Glomerular endothelial cell (primary cell): ENCODE results near the gene ZSCAN20.

GRCh38 chr1:33055364-33055563, 18.6 kb upstream of the AK2 start:
- RAMPAGE, long total RNA, result no peak

DNA sequence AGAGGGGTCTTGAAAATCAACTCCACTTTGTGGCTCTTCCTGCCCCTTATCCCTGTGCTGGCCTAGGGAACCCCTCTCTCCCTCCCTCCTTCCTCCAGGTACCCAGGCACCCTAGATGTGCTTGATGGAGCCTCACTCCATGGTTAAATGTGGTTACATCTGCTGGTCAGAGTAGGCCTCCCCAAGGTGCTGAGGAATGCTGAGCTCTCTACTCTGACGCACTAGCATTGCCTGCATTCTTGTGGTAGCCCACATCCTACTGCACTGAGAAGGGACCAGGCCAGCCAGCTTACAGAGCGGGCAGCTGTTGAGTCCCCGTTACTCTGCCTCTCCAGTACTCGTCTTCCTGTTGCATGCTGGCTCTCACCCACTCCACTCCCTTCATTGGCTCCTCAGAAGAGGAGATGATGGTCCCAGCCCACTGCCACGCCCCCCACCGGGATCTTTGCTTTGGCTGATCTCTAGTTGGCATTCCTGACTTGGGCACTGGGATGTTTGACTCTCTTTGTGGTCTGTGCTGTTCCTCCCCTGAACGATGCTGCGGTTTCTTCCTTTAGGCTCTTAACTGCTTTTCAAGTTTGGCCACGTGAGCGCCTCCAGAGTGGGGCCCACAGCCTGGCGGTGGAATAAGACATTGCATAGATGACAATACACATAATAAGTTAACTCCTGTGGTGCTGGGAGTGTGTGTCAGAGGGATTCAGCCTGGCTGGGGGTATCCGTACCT, 18.4 kb downstream of the AZIN2 start:
- RAMPAGE, long total RNA, result no peak

DNA sequence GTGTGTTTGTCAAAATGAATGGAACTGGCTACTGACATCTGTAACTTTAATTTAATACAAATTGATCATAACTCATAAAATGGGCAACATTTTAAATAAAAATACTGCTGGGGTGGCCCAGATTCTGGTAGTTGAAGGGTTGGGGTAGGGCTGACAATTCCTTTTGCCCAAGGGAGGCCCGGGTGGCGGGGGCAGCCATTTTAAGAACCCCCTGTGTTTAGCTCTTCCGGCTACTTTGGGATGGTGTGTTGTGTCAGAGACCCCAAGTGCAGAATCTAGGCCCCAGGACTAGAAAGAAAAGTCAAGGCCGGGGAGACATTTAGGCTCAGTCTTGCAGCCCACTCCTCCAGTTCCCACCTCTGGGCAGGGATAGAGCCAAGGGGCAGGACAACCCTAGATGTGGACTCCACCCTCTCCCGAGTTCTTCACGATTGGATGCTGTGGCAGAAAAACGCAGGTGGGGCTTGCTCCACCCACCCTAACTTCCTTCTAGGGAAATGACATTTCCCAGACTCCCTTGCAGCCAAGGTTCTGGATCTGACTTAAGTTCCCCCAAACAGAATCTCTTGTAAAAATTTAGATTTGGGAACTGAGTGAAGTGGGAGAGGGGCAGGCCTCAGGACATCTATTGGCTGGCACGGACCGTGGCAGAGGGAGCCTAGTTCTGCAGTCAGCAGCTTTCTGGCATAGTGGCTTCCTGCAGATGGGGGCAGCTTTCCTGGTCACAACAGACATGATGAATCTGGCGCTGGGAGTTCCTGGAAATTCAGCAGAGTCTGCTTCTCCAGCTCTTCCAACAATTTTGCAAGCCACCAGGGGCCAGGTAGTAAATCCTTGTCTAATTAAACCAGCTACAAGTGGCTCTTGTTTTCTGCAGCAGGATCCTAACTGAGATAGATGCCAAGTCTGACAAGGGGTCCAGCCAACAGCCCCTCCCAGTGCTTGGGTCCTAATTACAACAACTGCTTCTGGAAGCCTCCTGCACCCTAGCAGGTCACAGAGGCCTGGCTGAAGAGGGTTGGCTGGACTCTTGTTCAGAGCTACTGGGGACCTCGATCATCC, 36.1 kb downstream of the TRIM62 start:
- RAMPAGE, long total RNA, result no peak

GRCh38 chr1:33167424-33167761, 14.4 kb downstream of the TRIM62 start:
- RAMPAGE, long total RNA, result no peak

DNA sequence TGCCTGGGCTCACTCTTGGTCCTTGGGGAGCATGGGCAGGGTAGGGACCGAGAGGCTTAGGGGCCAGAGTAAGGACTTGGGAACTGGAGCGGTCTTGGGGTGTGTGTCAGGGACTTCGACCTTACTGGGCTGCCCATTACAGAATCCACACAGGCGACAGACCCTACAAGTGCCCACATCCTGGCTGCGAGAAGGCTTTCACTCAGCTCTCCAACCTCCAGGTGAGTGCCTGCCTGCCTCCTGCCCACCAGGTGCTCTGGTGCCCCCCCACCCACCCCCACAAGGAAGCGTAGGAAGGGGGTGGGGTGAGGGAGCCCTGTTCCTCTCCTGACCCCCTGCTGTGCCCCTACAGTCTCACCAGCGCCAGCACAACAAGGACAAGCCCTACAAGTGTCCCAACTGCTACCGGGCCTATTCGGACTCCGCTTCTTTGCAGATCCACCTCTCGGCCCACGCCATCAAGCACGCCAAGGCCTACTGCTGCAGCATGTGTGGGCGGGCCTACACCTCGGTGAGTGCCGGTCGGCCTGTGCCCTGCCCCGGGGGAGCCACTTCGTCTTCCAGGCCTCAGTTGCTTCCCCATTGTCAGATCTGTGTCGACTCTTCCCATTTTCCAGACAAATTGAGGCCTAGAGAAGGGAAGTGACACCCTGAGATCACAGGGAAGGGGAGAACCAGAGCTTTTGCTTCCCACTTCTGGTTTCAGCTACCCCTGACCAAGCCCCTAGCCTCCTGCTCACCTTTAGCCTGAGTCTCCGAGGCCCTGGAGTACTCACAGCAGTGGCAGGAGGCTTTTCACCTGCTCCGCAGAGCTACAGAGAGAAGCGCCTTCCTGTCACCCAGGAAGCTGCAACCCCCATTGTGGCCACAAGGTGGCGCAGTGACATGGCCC, 25.9 kb downstream of the A3GALT2 start:
- RAMPAGE, long total RNA, result no peak

DNA sequence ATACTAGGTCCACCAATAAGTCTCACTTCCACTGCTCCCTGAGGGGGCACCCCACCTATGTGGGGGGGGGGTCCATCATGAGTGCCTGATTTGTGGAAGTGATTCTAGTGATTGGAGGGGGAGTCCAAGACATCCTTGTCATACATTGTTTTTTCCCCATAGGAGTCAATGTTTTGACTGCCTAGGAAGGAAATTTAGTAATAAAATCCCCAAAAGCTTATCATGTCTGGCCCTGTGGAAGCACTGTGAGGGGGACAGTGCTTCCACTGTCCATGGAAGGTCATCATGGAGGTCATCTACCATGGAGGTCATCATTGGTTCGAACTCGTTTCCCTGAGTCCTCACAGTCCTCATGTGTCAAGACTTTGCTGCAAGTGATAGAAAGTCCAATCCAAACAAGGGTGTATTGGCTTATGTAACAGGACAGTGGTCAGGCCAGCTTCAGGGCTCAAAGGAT, 19.9 kb downstream of the A3GALT2 start:
- RAMPAGE, long total RNA, result no peak

- RAMPAGE, long total RNA, result no peak
Observed at GRCh38 chr1:33306419-33307027, 14.4 kb downstream of the A3GALT2 start.

DNA sequence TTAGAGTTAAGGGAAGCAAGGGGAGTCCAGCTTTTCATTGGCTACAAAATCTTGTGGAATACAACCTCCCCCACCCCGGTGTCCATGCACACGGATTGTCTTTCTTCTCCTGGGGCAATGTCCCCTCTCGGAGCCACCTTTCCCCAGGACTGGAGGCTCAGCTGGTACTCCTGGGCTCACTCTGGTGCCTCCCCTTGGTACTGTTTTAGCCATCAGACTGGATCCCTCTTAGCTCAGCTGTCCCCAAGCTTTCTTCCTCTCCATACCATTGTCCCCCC, 165 bp downstream of the A3GALT2 start:
- RAMPAGE, long total RNA, result no peak

GRCh38 chr1:33330941-33331575, 10.2 kb upstream of the A3GALT2 start:
- RAMPAGE, long total RNA, result no peak

- RAMPAGE, long total RNA, result no peak
Observed at GRCh38 chr1:33347606-33348173, 26.8 kb upstream of the A3GALT2 start.

GRCh38 chr1:33365317-33366156, 44.6 kb upstream of the A3GALT2 start:
- RAMPAGE, long total RNA, result no peak

DNA sequence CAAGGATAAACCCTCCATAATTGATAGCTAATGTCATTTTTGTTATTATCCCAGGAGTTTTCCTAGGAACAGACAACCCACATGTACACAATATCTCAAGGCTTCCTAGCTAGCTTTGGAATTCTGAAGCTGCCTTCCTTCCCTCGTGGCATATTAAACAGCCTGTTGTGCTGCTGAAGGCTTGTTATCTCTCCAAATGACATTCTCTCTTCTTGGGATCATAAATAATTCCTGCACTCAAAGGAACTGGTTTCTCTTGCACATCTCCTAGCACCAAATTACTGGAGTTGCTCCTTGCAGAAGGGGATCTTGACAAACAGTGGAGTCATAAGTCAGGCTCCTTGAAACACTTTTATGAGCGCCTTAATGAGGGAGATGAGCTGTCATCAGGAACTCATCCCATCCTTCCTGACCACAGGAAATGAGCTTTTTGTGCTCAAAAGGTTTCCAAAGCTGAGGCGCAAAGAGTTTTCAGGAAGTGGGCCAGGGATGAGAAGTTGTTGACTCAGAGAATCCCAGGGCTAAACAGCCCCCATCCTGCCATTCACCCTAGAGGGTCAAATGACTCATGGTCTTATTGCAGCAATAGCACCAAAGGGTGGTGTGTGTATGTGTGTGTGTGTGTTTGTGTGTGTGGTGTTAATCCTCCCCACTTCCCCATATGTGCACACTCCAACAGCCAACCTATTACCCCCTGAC, 2.6 kb upstream of the PHC2 start:
- RAMPAGE, long total RNA, result no peak

- RAMPAGE, long total RNA, result no peak
Observed at GRCh38 chr1:33470470-33471216, 1.8 kb upstream of the ZSCAN20 start.

GRCh38 chr1:33472111-33472899, at the start of gene ZSCAN20:
Gene ZSCAN20 (plus strand): TSS chr1:33472645.
- RAMPAGE, long total RNA, result no peak

DNA sequence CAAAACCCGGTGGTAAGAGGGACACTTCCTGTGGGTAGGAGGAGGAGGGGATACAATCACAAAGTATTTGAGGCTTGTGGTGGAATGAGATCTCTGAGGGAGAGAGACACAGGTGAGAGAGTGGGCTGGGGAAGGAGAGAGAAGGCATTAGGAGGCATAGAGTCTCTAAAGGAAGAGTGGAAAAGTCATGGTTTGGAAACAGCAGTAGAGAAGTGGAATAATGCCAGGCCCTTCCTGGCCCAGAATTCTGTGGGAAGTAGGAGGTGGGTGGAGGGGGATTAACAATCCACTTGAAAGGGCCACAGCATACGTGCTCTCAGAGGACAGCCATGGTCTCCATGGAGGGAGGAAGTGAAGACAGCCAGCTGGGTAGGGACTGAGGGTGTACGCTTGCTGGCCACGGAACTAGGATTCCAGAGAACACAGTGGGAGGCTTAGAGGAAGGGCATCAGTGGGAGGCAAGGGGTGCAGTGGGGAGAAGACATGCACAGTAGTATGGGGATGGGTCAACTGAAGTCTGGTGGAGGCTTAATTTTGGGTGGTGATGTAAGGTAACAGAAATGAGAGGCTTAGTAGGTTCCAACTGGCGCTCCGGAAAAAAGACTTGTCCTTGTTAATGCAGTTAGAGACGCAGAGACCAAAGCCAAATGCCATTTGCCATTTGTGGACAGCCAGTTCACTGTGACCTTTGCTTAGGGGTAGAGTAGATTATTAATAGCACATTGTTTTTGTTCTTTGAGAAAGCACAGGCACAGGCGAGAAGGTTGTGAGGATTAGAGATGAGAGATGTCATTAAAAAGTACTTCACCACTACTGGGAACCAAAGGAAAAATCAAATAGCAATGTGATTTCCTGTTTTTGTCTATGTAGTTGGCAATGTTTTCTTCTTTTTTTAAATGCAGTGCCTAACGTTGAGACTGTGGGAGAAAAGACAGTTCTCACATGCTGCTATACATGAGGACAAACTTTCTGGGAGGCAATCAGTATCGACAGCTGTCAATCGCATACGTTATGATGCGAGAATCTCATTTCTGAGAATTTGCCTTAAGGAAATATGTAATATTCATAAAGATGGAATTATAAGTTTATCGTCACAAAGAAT, 103.0 kb downstream of the ZSCAN20 start:
- RAMPAGE, long total RNA, result no peak

GRCh38 chr1:33605986-33606847, 133.8 kb downstream of the ZSCAN20 start:
- RAMPAGE, long total RNA, result no peak

GRCh38 chr1:34378299-34378571, 201.5 kb downstream of the C1orf94 start:
- RAMPAGE, long total RNA, result no peak

DNA sequence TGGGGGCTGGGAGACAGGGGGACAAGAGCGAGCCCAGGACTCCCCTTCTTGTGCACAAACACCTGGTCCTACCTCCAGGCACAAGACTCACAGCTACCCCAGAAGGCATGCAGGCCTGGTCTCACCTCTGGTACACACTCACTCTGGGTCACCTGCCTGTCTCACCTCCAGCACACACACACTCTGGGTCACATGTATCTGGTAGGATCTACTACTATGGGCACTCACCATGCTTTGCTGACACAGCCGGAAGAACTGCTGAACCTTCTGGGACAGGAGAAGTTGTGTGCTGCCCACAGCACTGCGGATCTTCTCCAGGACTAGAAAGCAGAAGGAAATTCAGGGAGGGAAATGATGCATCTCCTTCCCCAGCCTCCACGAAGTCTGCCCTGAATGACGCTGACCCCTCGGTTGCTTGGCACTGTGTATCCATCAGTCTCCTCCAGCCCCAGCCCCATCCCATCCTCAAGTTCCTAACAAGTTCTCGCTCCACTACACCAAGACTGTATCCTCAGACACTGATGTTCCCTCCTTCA, 7.8 kb upstream of the SMIM12 start:
- RAMPAGE, long total RNA, result no peak

DNA sequence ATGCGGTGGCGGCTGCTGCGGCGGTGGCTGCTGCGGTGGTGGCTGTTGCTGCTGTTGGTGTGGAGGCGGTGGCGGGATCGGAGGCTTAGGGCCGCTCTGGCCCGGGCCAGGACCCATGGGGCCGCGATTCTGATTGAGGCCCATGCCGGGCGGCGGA, 272 bp downstream of the SFPQ start:
- RAMPAGE, long total RNA, result no peak

DNA sequence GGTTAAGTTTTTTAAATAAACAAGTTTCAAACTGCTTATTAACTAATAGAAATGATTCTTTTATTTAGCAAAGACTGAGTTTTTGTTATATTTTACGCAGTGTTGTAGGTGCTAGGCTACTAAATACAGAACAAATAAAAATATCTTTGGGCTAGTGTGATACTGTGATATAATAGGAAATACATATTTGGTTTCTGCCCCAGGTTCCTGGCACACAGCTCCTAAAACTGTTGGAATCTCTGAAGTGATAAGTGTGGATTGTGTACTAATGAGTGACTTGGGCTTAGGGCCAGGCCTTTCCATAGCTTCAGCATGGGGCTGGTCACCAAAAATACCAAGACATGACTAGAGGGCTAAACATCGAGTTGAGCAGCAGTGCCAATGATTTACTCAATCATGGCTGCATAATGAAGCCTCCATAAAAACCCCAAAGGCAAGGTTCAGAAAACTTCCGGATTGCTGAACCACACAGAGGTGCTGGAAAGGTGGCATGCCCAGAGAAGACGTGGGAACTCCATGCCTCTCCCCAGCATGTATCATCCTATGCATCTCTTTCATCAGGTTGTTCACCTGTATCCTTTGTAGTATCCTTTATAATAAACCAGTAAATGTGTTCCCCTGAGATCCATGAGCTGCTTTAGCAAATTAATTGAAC, 51.5 kb downstream of the ZMYM4 start:
- RAMPAGE, long total RNA, result no peak